ENCODE results near the genes MEPCE and PCOLCE.

GRCh38 chr7:100098971-100099975 lies 1.9 kb downstream of the MCM7 start:
- PRO-cap = no peak
- RAMPAGE, long total RNA, 2 experiments = no peak in any of the 2 experiments

DNA sequence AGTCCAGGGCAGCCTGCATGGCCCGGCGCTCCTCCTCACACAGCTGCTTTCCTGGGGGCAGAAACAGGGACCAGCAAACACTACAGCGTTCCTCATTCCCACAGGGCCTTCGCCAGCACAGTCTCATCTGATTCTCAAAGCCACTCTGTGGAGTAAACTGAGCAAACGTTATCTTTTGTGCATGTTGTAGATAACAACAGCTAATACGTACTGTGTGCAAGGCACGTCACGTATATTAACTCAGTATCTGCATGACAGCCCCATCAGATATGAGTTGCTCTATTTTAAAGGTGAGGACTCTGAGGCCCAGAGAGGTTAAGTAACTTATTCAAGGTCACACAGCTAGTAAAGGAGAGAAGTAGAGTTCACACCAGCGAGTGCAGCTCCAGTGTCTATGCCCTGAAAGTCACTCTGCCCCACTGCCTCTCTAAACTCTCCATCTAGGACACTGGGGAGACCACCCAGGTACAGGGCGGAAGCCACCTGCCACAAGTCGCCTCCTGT lies 2.7 kb downstream of the TRAPPC14 start:
- PRO-cap = no peak
- RAMPAGE, long total RNA, 2 experiments = no peak in any of the 2 experiments

DNA sequence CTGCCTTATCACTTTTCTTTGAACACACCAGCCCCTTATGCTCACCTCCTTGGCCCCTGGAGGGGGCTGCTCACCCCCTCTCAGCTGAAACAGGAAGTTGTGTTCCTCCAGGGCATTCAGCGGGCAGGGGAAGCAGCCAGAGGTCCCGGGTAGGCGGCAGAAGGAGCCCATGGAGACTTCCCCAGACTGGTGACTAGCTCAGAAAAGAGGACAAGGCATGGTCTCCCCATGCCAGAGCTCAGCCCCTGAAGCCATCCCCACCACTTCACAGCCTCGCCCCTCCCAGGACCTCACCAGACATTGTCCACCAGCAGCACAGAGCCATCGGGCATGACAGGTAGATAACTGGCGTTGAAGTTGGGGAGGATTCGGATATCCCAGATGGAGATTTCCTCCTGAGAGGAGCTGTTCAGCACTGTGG lies 1.7 kb downstream of the TRAPPC14 start:
- PRO-cap = no peak
- RAMPAGE, long total RNA, 2 experiments = no peak in any of the 2 experiments

GRCh38 chr7:100211106-100212044 lies 8.4 kb upstream of the PVRIG start:
- PRO-cap = no peak
- RAMPAGE, long total RNA, 2 experiments = no peak in any of the 2 experiments

DNA sequence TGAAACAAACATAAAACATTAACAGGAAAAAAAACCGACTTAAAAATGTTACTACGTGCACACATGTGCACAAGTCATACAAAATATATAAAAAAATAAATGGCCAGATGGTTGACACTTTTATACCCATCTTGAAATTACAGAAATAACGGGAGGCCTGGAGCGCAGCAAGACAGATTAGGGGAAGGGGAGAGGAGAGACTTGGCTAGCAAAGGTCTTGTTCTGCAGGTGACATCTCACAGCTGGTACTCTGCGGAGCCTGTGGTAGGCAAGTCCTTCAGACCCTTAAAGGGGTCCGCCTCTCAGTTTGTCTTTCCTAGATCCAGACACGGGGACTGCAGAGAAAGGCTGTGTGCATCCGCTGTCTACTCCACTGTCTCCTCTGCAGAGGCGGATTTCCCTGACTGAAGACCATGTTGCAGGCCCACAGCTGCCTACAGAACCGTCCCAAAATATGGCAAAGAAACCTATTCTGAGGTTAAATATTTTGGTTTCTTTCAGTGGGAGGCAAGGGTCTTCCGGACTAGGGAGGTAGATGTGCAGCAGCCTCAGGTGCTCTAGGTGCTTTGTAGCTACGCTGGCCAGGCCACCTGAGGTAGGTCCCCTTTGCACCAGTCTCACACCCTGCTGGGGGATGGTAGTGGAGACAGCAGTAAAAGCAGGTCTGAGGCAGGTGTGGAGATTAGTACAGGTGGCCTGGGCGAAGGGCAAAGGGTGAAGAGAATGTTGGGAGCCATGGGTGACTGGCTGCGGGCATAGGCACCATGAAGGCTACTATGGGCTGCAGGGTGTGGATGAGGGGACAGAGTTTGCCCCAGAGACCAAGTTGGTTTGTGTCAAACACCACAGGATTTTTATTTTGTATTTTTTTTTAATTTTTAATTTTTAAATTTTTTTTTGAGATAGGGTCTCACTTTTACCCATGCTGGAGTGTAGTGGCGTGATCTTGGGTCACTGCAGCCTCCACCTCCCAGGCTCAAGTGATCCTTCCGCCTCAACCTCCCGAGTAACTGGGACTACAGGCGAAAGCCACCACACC lies 8.2 kb upstream of the PILRB start:
- PRO-cap = no peak
- RAMPAGE, long total RNA, 2 experiments = no peak in any of the 2 experiments

GRCh38 chr7:100352722-100353395 lies 5.1 kb upstream of the PILRB start:
- PRO-cap = no peak
- RAMPAGE, long total RNA, 2 experiments = no peak in any of the 2 experiments

DNA sequence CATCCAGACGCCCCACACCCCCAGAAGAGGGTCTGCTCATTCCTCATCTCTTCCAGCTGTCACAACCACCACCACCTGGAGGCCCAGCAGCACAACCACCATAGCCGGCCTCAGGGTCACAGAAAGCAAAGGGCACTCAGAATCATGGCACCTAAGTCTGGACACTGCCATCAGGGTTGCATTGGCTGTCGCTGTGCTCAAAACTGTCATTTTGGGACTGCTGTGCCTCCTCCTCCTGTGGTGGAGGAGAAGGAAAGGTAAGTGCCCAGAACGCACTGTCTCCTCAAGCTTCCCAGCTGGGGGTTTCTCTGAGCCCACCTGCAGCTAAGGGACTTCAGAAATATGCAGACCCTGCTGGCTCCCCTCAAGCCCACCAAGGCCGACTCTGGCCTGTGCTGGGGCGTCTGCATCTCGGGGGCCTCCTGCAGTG lies 1.4 kb downstream of the PILRB start:
- PRO-cap = no peak
- RAMPAGE, long total RNA, 2 experiments = no peak in any of the 2 experiments

DNA sequence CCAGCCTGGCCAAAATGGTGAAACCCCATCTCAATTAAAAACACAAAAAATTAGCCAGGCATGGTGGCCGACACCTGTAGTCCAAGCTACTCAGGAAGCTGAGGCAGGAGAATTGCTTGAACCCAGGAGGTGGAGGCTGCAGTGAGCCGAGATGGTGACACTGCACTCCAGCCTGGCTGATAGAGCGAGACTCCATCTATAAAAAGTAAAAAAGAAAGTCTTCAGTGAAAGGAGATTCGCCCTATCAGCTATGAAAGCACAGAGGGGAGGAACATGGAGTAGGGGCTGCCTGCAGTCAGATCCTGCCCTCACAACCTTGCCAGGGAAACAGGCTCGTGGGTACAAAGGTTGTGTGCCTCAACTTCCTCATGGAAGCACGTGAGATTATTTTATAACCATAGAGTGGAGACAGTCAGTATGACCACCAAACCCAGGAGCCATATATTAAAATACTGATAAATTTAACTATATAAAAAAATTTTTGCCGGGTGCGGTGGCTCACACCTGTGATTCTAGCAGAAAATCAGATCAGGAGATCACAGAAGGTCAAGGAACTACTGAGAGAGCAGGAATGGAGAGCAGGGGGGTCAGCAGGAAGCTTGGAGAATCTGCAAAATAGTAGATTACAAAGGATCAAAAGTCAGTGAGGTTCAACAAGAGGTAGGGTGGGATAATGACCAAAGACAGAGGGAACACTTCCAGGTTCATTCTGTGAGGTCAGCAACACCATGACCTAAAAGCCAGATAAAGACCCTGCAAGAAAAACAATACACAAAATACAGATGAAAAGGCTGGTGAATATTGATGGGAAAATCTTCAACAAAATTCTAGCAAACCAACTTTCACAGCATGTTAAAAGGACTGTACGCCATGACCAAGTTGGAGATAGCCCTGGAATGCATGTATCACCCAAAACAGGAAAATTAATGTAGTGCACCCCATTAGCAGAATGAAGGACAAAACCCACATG lies 3.9 kb downstream of the PILRB start:
- PRO-cap = no peak
- RAMPAGE, long total RNA, 2 experiments = no peak in any of the 2 experiments

DNA sequence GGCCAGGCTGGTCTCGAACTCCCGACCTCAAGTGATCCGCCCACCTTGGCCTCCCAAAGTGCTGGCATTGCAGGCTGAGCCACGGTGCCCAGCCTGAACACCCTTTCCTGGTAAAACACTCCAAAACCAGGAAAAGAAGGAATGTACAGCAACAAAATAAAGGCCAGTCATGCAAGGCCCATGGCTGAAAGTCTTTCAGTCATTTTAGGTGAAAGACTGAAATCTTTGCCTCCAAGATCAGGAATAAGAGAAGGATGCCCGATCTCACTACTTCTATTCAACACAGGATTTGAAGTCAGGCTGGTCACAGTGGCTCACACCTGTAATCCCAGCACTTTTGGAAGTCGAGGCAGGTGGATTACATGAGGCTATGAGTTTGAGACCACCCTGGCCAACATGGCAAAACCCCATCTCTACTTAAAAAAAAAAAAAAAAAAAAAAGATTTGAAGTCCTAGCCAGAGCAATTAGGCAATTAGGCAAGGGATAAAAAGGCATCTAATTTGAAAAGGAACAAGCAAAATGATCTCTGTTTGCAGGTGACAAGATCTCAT lies 4.9 kb downstream of the PILRB start:
- PRO-cap = no peak
- RAMPAGE, long total RNA, 2 experiments = no peak in any of the 2 experiments

GRCh38 chr7:100367005-100367997 lies 6.0 kb upstream of the PILRA start:
- PRO-cap = no peak
- RAMPAGE, long total RNA, 2 experiments = no peak in any of the 2 experiments

GRCh38 chr7:100373747-100374542 lies 658 bp downstream of the PILRA start:
- PRO-cap = no peak
- RAMPAGE, long total RNA, 2 experiments = no peak in any of the 2 experiments

GRCh38 chr7:100429237-100429957 lies at the start of gene MEPCE:
Gene MEPCE, plus strand, starts transcription at chr7:100429831.
- PRO-cap = bidirectional peak, plus-strand start at chr7:100429447, minus-strand start at chr7:100429140; bidirectional peak, plus-strand start at chr7:100429764, minus-strand start at chr7:100429766
- RAMPAGE, long total RNA, 2 experiments = start-site peak on the plus strand in 2 of 2 experiments, at chr7:100429315-100429450 at its widest, 17 to 22 reads per replicate

- PRO-cap = no peak
- RAMPAGE, long total RNA, 2 experiments = no peak in any of the 2 experiments
These were observed 1.2 kb downstream of the MEPCE start for GRCh38 chr7:100430598-100431487.

- PRO-cap = no peak
- RAMPAGE, long total RNA, 2 experiments = no peak in any of the 2 experiments
These were observed 2.9 kb downstream of the PPP1R35 start for GRCh38 chr7:100433230-100433883.

- PRO-cap = no peak
- RAMPAGE, long total RNA, 2 experiments = no peak in any of the 2 experiments
These were observed 811 bp upstream of the PPP1R35 start for GRCh38 chr7:100437141-100437474.

GRCh38 chr7:100449079-100449815 lies 12.9 kb upstream of the PPP1R35 start:
- PRO-cap = no peak
- RAMPAGE, long total RNA, 2 experiments = no peak in any of the 2 experiments

- PRO-cap = no peak
- RAMPAGE, long total RNA, 2 experiments = no peak in any of the 2 experiments
These were observed 9.8 kb downstream of the NYAP1 start for GRCh38 chr7:100493503-100493860.

DNA sequence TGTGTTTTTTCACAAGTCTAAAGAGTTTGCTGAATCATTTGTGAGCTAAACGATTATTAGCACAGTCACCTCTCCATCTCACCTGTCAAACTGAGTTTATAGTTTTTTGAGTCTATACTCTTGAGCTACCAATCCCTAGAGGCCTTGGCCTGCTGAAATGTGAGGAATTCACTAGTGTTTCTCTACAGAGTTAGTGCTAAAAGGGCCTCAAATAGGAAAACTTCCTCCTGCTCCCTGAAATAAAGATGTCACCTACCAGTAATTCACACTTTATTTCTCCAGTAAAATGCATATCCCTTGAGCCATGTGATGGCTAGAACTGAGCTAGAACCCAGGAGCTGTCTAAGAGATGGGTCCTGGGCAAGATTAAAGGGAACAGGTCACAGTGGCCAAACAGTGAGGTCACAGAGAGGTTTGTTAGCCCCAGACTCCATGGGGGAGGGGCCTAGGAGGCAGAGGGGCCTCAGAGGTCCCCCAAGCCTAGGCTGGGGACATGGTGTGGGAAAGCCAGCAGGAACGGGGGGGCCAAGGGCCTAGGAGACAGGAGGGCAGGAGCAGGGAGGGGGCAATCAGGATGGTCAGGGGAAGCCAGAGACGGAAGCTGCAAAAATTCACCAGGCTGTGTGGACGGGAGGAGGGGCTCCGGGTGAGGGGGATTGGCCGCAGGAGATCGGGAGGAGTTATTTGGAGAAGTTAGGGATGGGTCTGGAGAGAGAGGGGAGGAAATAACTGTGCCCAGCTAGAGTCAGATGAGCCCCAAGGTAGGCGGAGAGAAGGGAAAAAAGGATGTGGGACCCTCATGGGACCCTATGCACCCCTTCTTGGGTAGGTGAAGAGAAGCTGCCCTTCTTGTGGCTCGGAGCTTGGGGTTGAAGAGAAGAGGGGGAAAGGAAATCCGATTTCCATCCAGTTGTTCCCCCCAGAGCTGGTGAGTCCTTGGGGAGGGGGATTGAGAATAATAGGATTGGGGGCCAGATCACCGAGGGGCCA lies 3.3 kb downstream of the FBXO24 start:
- PRO-cap = no peak
- RAMPAGE, long total RNA, 2 experiments = no peak in any of the 2 experiments

- PRO-cap = no peak
- RAMPAGE, long total RNA, 2 experiments = no peak in any of the 2 experiments
These were observed at the start of gene PCOLCE for GRCh38 chr7:100602072-100602681. Gene PCOLCE, plus strand, starts transcription at chr7:100602363.

DNA sequence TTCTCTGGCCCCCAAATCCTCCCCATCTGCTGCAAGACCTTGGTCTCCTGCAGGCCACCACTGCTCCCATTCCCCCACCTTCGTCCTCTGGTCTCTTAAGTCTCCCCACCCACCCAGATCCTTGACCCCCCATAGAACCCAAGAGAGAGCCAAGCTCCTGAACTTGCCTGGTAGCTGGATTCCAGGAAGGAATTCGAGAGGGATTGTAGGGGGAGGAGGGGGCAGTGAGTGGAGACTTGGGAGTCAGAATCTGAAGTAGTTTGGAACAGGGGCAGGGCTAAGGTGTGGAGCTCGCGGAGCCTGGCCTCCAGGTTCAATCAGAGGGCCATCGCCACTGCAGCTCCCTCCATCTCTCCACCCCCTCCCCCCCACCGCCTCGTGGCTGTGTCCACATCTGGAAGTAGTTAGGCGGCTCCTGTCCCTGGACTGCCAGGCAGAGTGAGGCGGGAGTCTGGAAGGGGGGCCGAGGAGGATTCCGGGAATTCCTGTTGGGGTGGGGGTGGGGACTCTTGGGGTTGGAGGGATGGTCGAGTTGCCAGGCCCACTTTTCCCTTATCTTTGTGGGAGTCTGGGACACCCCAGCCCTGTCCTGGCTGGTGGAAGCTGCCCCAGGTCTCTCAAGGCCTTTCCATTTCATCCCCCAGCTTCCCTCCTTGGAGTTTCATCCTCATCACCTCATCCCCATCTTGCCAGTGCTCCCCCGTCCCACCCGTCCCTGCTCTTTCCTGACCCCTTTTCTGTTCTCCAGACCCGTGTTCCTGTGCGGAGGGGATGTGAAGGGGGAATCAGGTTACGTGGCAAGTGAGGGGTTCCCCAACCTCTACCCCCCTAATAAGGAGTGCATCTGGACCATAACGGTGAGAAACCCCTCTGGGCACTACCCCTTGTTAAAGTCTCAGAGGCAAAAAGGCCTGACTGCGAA lies 780 bp downstream of the PCOLCE start:
- PRO-cap = no peak
- RAMPAGE, long total RNA, 2 experiments = no peak in any of the 2 experiments